Pericardium fibroblast (primary cell): ENCODE measurements around a stretch of chr2.

DNA sequence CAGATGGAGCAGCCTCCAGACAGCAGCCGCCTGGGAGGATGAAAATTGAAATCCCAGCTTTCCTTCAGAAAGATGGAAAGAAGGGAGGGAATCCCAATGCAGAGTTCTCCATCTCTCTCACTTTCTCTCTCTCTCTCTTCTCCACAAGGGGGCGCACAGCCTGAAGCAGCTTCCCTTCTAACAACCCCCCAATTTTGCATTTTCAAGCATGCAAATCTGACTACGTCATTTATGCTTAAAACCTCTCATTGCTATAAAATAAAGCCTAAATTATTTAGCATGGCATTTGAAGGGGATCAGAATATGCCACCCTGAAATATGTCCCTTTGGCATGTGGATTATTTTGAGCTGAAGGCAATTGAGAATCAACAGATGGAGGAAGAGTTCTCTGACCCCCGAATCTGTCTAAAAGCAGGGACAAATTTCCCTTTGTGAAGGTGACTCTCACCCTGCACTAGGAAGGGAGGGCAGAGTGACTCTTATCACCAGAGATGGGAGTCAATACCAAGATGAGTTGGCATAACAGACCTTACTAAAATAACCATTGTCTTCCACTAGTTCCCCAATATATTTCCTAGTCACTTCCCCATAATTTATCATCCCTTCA is 185.5 kb upstream of the KLHL29 start:
- RAMPAGE, long total RNA = no peak

- RAMPAGE, long total RNA = no peak
Measured at GRCh38 chr2:23248202-23248643, 136.8 kb upstream of the KLHL29 start.

DNA sequence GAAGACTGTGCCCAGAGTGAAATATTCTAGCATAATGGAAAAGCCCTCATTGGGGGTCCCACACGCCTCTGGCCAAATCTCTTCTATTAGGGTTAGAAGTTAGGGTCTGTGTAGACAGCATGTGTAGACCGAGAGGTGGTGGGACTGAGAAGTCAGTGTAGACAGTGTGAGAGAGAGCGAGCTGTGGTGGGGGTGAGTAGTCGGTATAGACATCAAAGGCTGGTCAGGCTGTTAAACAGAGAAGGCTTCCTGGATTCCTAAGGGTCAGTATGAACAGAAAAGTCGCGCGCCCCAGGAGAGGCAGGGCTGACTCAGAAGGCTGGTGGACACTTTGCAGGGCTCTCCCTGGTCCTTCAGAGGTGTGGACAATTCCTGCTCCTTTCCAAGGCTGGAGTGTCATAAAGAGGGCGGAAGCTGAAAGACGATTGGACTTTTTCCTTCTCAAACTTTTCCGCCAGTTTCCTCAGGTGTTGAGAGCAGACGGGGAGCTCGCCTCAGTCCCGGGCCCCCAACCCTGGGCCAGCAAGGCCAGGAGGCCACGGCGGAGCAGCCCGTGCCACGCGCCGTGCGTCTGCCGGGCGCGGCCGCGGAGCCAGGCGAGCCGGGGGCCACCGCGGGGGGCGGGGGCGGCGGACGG is 541 bp upstream of the KLHL29 start:
- RAMPAGE, long total RNA = no peak

DNA sequence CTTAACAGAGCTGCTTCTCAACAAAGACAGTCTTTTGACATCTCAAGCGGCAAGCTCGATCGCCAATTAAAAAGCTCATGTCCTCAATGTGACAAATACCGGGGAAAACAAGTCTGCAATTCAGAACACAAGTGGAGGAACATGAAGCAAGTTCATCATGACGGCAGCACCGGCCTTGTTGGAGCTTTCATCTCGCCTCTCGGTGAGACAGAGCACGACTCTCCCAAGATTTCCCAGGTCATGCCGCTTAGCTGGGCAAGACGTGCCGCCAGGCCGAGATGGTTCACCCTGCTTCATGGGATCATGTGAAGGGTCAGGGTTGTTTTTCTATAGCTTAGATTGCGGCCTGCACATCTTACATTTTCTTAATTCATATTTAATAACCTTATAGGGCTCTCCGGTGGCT is 65.0 kb downstream of the KLHL29 start:
- RAMPAGE, long total RNA = no peak

DNA sequence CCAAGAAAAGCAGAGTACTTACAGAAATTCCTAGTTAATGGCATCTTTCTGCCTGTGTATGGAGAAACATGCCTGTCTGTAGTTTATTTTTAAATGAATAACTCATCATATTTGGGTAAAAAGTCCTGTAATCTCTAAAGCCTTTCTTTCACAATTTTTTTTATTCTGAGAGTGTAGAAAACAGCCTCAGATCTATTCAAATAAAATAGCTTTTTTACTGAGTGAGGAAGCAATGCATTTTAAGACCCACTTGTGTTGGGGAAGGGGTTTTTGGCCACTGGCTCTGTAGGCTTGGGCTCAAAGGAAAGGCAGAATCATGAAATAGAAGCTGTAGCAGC is 82.4 kb downstream of the KLHL29 start:
- RAMPAGE, long total RNA = no peak

DNA sequence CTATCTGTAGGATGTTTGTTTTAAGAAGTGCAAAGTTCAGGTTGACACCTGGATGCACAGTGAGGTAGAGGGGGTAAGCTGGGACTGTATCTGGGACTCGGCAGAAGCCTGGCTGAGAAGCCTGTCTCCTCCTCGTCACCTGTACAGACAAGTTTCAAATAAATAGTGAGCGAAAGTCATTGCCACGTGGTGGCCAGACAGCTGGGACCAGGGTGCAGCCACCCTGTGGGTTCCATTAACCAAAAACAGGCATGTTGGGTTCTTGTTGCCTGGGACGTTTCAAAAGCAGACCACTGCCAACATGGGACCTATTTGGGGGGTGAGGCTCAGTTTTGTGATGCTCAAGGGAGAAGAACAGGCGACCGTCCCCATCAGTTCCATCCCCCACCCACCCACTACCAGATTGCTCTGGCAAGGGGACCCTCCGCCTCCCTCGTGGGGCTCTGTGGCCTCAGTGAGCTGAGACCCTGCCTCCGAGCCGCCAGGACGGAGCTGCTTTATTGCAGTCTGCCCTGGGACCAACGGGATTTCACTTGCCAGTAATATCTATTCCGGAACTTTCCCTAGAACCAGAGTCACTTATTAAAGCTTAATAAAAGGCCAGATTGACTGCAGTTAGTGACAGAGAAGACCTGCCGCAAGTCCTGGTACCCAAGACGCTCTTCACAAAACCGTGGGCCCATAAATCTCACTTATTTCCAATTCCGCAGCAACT is 146.2 kb downstream of the KLHL29 start:
- RAMPAGE, long total RNA = no peak

- RAMPAGE, long total RNA = no peak
Measured at GRCh38 chr2:23541385-23542255, 156.6 kb downstream of the KLHL29 start.

- RAMPAGE, long total RNA = no peak
Measured at GRCh38 chr2:23617179-23618401, 232.6 kb downstream of the KLHL29 start.

GRCh38 chr2:23745627-23746222 is 181.2 kb downstream of the ATAD2B start:
- RAMPAGE, long total RNA = no peak

DNA sequence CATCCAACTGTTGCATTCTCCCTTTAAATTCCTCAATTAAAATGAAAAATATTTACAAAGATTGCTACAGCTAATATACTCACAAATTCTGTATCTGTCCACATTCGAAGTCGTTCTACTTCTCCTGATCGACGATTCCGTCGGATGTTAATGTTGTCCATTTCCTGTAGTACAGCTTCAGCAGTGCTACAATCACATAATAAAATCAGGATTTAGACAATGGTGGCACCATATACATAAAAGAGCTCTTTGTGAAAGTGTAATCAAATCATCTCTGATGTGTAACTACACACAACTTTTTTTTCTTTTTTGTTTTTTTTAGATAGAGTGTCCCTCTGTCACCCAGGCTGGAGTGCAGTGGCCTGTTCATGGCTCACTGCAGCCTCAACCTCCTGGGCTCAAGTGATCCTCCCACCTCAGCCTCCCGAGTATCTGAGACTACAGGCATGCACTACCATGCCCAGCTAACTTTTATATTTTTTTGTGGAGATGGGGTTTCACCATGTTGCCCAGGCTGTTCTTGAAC is 41.2 kb downstream of the ATAD2B start:
- RAMPAGE, long total RNA = no peak

- RAMPAGE, long total RNA = no peak
Measured at GRCh38 chr2:23927796-23928240, 895 bp upstream of the ATAD2B start.

GRCh38 chr2:24011292-24011802 is 1.5 kb downstream of the MFSD2B start:
- RAMPAGE, long total RNA = no peak

GRCh38 chr2:24015344-24016492 is 5.8 kb downstream of the MFSD2B start:
- RAMPAGE, long total RNA = no peak

DNA sequence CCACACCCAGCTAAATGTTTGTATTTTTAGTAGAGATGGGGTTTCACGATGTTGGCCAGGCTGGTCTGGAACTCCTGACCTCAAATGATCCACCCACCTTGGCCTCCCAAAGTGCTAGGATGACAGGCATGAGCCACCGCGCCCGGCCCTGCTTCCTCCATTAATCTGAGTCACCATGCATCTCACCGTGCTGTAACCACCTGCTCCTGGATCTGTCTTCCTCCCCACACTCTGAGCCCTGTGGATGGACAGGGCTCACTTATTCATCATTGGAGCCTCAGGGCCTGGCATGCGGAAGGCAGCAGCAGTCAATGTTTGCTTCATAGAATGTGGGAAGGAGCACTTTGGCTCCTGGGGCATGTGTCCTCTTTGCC is 11.2 kb downstream of the MFSD2B start:
- RAMPAGE, long total RNA = no peak

DNA sequence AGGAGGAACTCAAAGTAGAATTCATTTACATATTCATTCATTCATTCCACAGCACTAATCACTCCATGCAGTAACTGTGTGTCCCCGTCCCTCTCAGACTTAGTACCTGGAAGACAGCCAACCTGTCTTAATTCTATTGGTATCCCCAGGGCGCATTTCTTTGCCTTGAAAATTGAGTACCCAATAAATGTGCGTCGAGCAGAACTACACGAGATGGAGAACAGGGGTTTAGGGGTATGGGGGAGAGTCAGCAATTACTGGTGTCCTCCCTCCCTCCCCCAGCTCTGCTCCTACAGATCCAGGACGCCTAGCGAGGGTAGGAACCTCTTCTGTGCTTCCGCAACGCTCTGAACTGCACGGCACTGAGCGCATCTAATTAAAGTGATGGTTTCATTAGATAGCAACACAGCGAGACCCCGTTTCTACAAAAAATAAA is 758 bp upstream of the FKBP1B start:
- RAMPAGE, long total RNA = no peak

GRCh38 chr2:24124308-24124664 is 1.0 kb downstream of the FAM228B start:
- RAMPAGE, long total RNA = no peak

DNA sequence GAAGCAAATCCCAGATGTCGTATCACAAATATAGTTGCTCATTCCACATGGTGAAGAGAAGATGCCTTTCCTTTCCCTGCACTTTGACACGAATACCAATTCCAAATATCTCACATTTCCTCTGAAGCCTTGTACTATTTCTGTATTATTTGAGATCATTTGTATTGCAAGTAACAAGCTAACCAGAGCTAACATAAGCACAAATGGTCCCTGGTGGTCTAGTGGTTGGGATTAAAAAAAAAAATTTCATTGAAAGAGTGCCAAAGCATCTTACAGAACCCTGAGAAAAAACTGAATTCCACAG is 3.7 kb upstream of the FAM228A start:
- RAMPAGE, long total RNA = no peak

- RAMPAGE, long total RNA = no peak
Measured at GRCh38 chr2:24214840-24215481, 40.1 kb downstream of the FAM228A start.

DNA sequence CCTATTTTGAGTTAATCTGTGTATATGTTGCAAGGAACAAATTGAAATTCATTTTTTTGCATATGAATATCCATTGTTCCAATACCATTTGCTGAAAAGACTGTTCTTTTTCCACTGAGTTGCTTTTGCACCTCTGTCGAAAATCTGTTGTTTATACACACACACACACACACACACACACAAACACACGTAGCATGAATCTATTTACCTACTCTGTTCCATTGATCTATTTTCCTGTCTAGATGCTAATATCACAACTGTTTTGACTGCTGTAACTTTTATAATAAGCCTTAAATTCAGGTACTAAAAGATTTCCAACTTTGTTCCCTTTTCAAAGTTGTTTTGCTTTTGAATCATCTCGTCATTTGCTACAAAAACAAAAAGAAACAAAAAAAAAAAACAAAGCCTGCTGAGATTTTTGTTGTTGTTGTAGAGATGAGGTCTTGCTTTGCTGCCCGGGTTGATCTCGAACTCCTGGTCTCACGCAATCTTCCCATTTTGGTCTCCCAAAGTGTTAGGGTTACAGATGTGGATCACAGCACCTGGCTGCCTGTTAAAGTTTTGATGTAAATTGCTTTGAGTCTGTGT is 89.8 kb downstream of the FAM228A start:
- RAMPAGE, long total RNA = no peak

DNA sequence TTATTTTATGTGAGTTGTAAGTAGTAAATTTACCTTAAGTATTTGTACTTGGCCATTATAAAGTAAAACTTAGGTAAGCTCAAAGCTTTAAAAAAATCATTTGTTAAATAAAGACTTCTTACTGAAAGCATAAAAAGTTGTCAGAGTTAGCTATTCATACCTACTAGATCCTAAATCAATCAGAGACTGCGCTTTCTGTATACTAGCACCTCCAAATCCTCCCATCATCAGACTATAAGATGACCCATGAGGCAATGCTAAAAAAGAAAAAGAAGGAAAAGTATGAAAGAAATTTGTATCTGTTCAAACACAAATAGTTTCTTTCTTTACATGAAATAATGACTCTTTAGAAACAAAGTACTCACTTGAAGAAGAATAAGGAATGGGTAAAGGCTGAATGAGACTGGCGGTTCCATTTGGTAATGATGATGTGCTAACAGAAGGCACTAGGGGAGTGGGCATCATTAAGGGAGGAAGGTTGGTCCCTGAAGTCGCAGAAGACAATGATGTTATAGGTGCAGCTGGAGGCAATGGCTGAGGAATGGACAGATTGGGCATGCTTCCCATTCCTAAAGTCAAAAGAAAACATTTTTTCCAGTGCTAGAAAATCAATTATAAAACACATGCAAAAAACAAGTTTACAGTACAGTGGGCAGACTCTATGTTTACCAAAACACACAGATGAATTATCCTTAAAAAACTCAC is 50.1 kb downstream of the ITSN2 start:
- RAMPAGE, long total RNA = no peak